Osteocyte (in vitro differentiated cells): ENCODE results near the gene LMO7.

DNA sequence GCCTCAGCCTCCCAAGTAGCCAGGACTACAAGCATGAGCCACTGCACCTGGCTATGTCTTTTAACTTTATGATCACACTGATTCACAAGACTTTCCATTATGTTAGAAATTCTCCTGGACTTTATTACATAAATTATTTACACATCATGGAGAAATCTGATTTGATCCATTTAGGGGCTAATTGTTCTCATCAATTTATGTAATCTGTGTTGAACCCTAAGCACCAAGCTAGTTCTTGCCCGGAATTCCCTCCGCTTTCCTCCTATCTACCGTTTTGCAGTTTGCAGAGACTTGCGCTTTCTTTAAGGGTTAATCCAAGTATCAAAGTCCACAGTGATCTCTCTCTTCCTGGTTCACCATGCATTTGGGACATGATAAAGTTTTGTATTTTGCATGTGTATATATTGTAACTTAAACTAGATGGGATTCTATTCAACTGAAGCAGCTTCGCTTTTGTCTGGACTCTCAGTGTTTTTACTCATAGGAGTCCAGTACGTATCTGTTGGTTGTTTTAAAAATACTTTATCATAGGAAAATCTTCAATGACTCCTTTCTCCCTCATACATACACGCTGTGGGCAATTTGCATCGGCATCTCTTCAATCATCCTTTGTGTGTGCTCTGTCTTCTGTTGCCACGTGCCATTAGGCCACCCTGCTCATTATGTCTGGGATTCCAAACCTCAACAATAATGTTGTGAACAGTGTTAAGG lies 13.7 kb upstream of the KLF5 start:
- PRO-cap: no peak

DNA sequence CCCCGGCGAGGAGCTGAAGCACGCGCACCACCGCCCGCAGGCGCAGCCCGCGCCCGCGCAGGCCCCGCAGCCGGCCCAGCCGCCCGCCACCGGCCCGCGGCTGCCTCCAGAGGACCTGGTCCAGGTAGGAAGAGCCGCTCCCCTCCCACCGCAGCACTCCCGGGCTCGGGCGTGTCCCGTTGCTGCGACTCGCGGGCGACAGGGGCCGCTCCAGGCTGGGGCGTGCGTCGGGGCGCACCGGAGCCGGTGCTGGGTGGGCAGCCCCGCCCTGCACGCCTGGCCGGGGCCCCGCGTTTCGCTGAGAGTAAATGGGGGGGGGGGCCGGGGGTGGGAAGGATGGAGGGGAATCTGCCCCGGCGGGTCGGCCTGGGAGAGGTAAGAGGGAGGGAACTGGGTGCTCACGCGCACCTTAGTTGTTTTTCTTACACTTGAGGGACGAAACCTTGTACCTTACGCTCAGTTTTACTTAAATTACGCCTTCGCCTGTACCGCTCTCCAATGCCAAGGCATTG lies 716 bp downstream of the KLF5 start:
- PRO-cap: no peak

DNA sequence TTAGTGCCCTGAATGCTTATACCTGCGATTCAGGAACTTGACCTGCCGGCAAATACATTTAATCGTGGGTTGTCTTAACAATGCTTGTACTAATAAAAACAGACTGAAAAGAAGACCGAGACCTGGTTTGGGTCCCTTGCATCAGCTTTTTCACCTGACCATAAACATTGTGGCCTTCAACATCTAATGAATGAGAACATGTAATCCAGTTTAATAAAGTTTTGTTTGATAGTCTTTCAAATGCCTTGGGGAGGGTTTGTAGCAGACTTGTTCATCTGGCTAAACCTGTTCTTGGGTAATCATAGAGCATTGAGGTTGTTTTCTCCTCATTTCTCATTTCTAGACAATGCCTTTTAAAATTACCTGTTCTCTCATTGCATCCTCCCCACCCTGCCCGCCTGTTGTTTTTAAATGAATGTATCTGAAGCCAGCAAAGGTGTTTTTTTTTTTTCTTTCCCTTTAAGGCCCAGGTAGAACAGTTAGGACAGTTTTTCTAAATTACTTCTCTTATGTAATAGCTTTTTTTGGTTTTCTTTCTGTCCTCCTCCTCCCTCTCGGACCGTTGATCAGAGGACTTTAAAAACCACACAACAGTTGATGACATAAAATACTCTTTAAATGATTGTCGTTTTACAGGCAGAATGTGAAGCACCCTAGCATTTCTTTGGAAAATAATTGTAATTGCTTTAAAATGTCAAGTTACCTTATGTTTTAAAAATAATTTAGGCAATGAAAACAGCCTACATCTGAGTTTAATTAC lies 7.3 kb downstream of the KLF5 start:
- PRO-cap: no peak

- PRO-cap: no peak
These were observed 31.5 kb downstream of the KLF5 start for GRCh38 chr13:73090107-73090950.

DNA sequence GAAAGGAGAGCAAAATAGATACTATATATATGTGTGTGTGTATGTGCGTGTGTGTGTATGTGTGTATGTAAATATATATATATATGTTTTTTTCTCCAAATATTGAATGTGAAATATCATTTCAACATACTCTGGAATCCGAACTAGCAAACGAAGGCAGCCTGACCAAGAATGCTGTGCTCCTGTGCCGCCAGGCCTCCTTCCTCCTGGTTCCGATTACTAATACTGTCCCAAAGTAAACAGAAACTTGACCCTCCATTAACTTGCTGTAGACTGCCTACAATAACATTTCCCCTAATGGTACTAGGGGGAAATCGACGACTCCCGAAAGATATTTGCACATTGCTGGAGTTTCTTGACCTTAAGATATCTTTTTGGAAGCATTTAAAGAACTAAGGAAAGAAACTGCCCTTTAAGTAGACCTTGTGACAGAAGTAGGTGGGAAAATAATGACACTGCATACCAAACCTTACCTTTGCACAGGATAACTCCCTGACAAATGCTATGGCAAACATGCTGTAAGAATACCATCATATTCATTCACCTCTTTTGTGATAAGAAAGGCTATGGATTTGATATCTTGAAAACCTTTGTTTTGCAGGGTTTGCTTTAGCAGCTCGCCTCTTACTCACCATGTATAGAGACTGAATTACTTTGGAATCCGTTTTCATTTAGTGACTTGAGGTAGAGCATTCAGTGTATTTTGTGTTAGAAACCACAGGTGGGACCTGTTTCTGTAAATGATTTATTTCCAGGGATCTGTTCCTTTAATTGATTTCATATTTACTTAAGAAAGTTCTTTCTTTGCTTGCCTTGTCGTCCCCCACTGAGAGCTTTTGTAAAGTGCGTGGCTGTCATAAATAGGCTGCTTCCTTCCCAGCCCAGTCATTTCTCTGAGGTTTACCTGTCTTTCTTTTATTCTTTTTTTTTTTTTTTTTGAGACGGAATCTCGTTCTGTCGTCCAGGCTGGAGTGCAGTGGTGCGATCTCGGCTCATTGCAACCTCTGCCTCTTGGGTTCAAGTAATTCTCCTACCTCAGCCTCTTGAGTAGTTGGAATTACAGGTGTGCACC lies 80.1 kb downstream of the KLF5 start:
- PRO-cap: no peak

DNA sequence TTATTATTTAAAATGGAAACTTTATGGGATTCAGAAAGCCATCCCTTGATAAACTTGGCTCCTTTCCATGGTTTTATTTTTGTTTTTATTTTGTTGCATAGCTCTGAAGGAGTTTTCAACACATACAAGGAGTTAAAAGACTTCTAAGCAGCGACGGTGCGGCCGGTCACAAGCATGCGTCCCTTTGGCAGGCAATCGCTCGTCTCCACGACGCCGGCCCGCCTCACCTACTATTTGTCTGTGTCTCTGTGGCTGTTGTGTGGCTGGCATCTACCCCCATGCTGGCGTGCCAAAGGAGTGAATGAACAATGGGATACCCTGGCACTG lies 176.4 kb downstream of the KLF5 start:
- PRO-cap: no peak

GRCh38 chr13:73248581-73249205 lies 189.9 kb downstream of the KLF5 start:
- PRO-cap: no peak

DNA sequence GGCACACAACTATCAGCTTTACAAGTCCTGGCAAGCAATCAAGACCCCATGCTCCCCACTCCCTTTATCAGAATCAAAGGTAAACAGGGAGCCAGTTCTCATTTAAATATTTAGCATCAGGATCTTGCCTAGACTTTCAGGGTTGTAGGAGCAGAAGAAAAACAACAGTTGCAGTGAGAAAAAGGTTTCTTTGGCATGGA lies 340.6 kb downstream of the KLF5 start:
- PRO-cap: no peak

- PRO-cap: no peak
These were observed 559.4 kb downstream of the KLF5 start for GRCh38 chr13:73618254-73618592.

DNA sequence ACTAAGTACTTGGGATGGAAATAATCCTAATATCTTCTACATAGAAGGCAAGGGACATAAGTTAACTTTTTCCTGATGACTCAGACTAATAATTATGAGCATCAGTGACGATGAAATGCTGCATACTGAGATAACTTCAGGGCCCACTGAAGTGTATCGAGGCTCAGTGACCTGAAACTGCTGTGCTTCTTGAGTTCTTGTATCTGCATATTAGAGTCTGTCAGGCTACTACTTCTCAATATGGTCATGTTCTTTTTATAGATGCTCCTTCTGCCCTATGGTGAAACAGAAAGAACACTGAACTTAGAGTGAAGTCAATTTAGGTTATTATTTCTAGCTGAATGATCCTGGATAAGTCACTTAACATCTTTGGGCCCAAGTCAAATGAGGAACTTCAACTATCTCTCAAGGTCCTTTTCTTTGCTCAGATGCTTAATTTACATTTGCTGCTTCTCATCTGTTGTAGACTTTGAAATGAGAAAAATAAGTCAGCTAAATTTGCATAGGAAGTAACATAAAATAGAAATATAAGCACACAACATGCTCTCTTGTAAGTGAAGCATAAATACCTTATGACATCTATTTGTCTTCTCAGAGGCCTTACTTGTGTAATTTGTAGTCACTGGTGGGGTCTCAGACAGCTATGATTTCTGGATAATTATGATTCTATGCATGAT lies 909.1 kb downstream of the KLF5 start:
- PRO-cap: no peak

DNA sequence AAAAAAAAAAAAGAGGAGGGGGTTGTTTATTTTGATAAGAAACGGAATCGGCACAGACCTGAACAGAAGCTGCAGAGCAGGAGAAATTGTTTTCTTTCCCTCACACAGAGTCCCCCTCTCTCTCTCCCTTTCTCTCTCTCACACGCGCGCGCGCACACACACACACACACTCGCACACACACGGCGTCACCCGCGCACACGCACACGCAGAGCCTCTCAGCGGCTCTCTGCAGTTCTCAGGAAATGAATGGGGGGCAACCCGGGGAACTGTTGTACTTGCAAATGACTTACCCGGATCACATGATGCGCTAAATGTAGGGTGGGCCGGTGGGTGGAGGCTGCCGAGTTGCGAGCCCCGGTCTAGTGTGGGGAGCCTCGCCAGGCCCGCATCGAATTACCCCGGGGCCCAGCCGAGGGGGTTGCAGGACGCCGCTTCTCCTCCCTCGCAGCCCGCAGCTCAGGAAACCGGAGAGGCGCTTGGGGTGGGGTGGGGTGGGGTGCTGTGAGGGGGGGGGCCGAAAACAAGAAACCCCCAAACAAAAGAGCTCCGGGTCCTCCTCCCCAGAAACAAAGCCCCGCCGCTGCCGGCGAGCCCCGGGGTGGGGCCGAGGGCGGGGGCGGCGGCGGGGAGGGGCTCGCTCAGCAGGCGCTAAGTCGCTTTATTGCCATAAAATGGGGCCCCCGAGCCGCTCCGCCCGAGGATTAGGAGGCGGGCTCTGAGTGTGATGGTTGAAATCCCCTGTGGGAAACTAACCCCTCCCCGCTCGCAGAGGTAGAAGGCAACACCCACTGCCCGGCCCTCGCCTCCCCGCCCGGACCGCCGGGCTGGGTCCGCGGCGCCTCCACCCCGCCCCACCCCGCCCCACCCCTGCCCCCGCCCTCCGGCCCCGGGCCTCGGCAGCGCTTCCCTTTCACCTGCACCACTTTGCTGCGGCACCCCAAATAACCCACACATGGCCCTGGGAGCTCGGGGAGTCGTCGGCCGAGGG lies 1075.2 kb downstream of the KLF5 start:
- PRO-cap: bidirectional peak, plus-strand start at position 392 of the sequence, minus-strand start at position 244 of the sequence; bidirectional peak, plus-strand start at position 805 of the sequence, minus-strand start at position 586 of the sequence

DNA sequence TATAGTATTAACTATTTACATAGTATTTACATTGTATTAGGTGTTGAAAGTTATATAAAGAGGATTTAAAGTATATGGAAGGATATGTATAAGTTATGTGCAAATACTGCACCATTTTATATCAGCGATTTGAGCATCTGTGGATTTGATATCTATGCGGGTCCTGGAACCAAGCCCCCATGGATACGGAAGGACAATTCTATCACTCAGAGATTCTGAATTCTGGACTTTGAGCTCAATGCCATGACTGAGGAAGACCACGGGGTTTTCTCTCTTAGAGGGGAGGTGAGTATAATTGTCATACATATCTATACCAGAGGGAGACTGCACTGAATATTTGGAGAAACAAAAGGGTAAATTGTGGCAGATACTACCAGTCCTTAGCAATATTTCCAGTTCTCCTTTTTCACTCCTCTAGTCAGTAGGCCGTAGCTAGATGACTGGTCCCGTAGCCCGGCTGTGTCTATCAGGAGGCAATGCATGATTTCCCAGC lies 929.3 kb downstream of the TBC1D4 start:
- PRO-cap: no peak

DNA sequence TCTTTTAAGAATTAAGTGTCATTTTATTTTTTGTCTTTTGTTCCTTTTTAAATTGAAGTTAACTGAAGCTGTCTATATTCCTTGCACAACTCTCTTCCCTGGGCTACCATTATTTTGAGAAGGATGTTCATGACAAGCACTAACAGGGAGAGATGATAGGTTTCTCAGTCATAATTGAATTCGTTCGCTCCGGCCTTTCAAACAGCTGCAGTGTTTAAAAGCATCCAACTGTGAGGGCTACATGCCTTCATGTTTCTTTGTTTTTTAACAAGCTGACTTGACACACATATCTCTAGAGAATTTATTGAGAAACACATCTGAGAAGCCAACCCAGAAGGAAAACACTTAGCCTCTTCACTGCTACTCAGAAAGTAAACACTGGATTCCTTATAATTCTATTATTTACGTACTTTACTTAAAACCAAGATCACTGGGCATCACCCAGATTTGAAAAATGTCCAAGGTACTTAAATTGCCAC lies 76.0 kb downstream of the TBC1D4 start:
- PRO-cap: no peak

DNA sequence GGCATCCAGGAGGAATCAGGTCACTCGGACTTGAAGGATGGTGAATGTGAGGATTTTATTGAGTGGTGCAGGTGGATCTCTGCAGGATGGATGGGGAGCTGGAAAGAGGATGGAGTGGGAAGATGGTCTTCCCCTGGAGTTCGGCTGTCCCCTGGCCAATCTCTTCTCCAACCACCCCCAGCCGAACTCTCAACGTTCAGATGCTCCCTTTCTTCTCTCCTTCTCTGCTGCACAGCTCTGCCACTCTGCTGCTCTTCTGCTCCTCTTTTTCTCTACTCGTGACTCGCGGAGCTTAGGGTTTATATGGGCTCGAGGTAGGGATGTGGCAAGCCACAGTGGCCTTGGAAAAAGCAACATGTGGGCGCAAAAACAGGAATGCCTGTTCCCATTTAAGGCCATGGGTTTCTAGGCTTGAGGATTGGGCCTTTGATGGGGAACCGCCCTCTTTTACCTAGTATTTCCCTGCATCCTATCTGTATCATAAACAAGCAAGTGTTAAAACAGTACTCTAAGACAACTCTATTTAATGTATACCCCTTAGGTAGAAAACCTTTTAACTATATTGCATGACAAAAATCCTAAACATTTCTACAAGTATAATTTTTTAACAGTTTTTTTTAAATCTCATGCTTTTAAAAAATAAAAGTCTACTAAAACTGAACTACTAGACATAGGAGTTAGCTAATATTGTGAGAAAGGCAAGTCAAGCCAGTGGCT lies 23.7 kb downstream of the TBC1D4 start:
- PRO-cap: no peak

GRCh38 chr13:75537992-75538598 lies 454 bp upstream of the COMMD6 start:
- PRO-cap: bidirectional peak, plus-strand start at chr13:75538153, minus-strand start at chr13:75537816

- PRO-cap: bidirectional peak, plus-strand start at chr13:75636330, minus-strand start at chr13:75636178; bidirectional peak, plus-strand start at chr13:75636374, minus-strand start at chr13:75636400; bidirectional peak, plus-strand start at chr13:75636649, minus-strand start at chr13:75636555; bidirectional peak, plus-strand start at chr13:75636999, minus-strand start at chr13:75636892
These were observed at the start of gene LMO7 for GRCh38 chr13:75636072-75637288. TSS of gene LMO7 (plus strand) at chr13:75636330.

- PRO-cap: no peak
These were observed 171.7 kb downstream of the LMO7 start for GRCh38 chr13:75807849-75808284.

DNA sequence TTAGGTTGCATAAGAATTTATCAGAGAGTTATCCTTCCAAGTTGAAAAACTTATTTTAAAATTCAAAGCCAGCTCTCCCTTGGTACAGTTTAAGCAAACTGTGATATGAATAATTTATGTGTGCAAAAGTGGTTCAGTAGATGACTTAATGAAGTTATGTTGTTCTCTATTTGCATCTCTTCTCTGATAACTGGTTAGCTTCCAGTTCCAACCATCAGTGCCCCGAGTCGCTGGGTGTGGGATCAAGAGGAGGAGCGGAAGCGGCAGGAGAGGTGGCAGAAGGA lies 204.0 kb downstream of the LMO7 start:
- PRO-cap: no peak

DNA sequence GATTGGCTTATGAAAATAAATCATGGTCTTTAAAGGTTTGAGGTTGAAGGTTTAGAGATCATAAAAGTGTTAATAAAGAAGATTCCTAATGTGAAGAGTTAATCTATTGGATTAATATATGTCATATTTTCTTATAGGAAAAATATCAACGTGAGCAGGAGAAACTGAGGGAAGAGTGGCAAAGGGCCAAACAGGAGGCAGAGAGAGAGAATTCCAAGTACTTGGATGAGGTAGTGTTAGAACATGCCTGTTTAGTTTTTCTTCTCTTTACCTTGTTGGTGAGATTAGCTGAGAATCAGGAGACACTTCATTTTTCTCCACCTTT lies 204.8 kb downstream of the LMO7 start:
- PRO-cap: no peak

DNA sequence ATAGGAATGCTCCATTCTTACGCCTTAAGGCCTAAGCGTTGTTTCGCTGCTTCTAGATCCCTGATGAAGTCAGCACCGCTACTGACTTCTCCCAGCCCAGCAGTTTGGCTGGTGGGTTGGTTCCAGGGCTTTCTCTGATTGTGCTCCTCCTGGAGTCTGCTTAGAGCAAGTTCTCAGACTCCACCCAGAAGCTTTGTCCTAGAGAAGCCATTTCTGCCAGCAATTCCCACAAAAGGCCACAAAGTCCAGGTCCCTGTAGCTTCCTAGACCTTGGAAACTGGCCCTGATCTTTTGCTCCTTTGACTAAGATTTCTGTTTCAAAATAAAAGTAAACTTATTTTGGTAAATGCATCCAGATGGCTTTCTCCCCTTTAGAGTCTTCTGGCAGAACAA lies 65.4 kb downstream of the KCTD12 start:
- PRO-cap: no peak